Karpas-422 (cell line): ENCODE results near the genes CBFB and PHAF1.

DNA sequence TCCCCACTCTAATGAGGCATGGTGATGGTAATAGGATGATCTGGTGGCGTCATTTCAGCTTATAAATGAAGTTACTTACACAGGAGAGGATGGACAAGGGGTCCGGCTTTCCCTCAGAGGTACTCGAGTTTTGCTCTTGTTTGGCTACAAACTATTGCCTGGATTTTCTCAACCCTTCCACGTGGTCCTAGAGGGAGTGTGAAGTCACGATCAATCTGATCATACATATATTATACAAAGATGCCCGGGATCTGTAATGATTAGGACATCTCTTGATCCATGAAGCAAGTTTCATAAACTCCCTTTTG, 2.2 kb upstream of the CDH11 start:
- PRO-cap: no peak
- RAMPAGE, long total RNA: no peak

DNA sequence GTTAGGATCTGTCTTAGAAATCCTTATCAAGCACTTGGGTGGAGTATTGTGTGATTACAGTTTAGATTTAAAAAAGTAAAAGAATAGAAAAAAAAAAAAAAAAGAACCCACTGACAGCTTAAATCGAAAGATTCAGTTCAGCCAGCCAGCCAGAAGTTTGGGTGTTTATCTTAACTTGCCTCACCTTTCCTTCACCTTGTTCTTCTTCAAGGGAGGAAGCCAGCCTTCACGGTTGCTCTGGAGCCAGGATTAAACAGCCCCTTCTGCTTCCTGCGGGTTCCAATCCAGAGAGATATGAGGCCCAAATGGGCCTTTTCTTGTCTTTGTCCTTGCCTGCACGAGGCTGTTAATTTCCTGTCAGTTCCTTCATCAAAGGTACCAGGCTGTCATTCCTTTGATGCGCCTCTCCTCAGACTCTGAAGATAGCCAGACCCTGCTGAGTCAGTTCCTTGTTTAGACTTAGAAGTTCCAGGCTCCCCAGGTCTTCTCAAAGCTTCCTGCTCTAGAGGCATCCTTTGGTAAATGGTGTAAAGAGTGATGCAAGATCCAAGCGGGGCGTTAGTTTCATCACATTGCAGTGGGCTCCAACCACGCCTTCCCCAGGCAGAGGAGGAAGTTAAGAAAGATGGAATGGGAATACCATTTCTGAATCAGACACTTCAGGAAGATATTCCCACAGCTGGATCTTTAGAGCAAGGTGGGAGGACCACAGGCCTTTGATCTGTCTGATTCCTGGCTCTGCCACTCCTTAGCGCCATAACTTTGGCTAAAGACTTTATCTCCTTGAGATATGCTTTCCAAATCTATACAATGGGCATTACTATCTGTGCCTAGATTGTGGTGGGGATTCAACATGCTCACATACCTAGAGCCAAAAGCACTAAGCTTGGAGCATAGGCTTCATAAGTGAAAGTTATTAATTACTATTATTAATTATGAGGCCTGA, 4.0 kb upstream of the CDH11 start:
- PRO-cap: no peak
- RAMPAGE, long total RNA: no peak

DNA sequence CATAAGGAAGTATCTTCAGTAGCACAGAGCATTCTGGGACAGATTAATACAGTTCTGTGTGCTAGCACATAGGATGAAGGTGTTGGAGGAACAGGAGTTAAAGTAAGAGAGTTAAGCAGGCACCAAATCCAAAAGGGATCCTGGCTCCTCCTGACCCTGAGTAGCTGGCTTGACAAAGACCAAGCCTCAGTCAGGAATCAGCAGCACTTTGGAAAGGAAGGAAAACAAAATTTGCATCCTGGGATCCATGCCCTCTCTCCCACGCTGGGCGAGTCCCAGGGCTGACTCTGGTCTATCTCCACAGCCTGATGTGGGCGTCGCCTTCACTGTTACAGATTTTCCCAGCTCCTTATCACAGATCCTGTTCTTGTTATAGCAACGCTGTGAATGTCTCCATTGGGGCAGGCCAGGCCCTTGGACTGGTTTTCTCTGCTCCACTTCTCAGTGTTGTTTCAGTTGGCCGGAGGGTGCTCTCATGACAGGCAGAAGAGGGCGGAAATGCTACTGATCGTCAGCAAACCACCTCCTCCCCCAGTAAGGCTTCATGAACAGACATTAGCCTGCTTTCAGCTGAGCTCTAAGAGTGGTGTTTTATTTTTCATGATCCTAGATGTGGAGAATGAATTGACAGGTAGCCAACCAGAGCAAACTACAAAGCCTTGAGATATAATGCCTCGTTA, 127.9 kb upstream of the CDH11 start:
- PRO-cap: no peak
- RAMPAGE, long total RNA: no peak

DNA sequence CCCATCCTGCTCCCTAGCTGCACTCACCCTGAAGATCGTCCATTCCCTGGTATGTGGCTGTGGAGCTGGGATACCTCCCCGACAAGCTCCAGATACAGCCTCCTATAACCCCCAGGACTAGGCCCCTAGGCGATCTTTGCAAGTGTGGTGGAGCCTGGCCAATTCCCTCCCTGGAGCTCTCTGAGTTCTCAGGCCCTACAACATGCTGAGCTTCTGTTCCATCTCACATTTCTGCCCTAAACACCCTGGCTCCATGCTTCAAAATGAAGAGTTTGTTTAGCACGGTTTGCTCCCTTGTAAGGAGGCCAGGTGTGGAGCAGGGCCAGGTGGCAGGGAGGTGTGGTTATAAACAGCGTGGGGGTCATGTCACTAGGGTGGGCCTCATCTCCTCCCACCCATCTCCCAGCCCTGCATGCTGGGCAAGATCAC, 511.2 kb upstream of the CDH5 start:
- PRO-cap: no peak
- RAMPAGE, long total RNA: no peak

- PRO-cap: no peak
- RAMPAGE, long total RNA: no peak
Measured at GRCh38 chr16:66402703-66403567, 24.2 kb upstream of the BEAN1 start.

GRCh38 chr16:66523835-66524463, 26.0 kb downstream of the TK2 start:
- PRO-cap: no peak
- RAMPAGE, long total RNA: no peak

DNA sequence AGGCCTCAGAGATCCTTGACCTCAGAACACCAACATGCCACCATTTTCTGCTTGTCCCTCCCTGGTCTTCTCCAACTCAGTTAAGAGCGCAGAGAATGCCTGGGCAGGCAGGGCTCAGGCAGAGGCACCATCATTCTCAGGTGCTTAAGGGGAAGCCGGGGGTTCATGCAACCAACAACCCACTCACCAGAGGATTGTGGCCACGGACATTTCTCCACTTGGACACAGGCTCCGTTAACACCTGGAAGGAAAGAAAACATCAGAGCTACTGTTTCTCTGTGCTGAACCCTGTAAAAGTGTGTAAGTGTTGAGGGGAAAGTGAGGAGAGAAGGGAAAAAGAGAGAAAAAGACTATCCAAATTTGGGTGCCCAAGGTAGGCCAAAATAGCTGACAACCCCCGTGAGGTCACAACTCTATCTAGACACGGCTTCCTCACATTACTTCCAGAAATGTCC, 13.1 kb downstream of the TK2 start:
- PRO-cap: no peak
- RAMPAGE, long total RNA: no peak

GRCh38 chr16:66616671-66617806, 12.5 kb downstream of the CMTM3 start:
- PRO-cap: no peak
- RAMPAGE, long total RNA: no peak

DNA sequence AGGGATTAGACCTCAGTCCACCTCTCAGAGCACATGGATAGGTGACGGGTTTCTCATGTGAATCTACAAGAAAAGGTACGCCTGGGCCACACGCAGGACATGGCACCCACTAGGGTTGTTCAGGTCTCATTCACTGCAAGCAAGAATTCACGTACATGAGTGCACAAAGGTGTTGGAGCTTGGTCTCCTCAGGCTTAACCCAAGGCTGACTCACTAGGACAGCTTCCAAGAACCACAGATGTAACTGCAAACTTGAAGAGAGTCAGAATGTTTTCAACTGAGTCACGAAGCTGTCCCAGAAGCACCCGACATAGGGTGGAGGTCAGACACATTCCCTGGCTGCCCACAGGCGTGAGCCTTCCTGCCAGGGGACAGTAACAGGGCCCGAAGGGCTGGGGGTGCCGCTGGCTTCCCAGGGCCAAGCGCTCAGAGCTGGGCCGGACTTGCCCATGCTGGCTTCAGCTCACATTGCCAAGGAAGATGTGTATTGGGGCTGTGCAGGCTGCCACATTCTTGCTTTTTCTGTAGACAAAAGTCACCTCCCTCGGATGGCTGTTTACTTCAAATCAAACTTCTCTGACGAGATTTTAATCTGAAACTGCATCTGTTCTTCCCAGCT, 14.1 kb downstream of the CMTM3 start:
- PRO-cap: no peak
- RAMPAGE, long total RNA: no peak

- PRO-cap: no peak
- RAMPAGE, long total RNA: no peak
Measured at GRCh38 chr16:66706044-66706493, 9.5 kb upstream of the CMTM4 start.

DNA sequence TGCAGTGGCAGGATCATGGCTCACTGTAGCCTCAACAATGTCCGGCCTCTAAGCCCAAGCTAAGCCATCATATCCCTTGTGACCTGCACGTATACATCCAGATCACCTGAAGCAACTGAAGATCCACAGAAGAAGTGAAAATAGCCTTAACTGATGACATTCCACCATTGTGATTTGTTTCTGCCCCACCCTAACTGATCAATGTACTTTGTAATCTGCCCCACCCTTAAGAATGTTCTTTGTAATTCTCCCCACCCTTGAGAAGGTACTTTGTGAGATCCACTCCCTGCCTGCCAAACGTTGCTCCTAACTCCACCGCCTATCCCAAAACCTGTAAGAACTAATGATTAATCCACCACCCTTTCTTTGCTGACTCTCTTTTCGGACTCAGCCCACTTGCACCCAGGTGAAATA, 16.3 kb downstream of the PDP2 start:
- PRO-cap: no peak
- RAMPAGE, long total RNA: no peak

- PRO-cap: no peak
- RAMPAGE, long total RNA: no peak
Measured at GRCh38 chr16:66924529-66925396, 572 bp downstream of the RRAD start.

DNA sequence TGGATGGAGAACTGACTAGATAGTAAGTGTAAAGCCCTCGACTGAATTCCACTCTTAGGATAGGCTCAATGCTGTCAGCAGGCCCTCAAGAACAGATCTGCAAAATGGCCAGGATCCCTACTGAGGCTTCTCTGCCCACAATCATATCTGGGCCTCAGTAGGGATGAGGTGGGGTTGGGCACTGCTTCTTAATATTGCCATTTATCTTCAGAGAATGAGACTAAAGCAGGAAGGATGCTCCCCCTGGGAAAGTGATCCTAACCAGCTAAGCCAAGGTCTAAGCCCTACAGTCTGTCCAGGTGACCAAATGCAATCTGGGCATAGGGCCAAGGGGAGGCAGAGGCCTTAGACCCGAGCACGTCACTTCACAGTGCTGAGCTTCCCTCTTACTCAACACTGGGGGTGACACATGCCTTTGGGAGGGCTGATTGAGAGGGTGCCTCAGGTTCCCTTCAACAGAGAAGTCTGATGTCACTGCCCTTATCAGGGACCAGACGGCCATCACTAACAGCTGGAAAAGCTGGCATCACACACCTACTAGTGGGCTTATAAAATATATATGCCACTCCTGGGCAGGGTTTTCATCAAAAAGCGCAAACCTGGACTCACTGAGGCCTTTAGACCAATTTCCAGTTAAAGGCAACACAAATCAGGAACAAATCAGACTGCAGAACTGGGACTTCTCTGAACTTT, 4.1 kb downstream of the CIAO2B start:
- PRO-cap: no peak
- RAMPAGE, long total RNA: no peak

GRCh38 chr16:66932819-66933039, 1.5 kb downstream of the CIAO2B start:
- PRO-cap: no peak
- RAMPAGE, long total RNA: no peak

GRCh38 chr16:67000130-67001500, 12.2 kb downstream of the CES4A start:
- PRO-cap: no peak
- RAMPAGE, long total RNA: no peak

DNA sequence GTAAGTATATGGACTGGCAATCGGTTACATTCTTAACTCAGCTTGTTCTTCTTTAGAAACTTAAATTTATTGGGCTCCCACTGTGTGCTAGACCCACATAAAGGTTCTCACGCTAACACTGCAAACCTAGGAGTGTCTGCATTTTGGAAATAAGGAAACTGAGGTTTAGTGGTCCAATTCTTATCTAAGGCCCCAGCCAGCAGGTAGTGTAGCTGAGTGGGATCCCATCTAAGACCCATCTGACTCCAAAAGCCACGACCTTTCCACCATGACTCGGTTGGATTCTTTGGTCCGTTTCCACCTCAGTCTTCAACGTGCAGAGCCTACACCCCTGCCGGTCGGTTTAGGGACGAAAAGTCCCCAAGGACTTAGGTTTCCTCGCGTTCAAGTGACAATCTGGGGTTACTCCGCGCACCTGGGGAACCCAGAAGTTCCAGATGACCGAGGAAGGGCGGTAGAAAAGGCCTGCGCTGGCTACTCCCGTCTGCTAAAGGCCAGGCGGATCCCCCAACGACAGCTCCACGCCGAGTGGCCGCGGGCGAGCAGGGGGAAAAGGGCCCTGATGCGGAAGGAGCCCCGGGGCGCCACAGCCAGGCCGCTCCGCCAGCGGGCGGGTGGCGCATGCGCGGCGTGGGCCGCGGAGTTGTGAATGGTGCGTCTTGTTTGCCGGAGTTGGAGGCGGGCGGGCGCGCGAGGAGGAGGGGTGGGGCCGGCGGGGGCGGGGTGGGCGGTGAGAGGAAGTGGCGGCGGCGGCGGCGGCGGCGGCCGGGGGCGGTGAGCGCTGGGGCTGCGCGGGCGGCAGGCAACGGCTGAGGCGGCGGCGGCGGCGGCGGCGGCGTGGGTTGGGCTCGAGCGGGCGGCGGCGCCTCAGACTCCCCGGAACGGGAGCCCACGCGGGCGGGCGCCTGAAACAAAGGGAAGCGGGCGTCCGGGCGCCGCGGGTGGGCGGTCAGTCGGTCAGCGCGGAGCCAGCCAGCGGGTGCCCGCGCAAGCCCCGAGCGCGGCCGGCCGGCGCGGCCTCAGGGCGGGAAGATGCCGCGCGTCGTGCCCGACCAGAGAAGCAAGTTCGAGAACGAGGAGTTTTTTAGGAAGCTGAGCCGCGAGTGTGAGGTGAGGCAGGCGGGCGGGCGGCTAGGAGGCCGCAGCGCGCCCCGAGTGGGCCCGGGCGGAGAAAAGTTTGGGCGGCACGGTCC, at the start of gene CBFB:
TSS of gene CBFB (plus strand) at position 774 of the 1,193 bp plus-strand sequence.
- PRO-cap: bidirectional peak, plus-strand start at position 774 of the sequence, minus-strand start at position 530 of the sequence
- RAMPAGE, long total RNA: no peak

- PRO-cap: bidirectional peak, plus-strand start at chr16:67109992, minus-strand start at chr16:67109841
- RAMPAGE, long total RNA: no peak
Measured at GRCh38 chr16:67109177-67110461, at the start of gene PHAF1. TSS of gene PHAF1 (plus strand) at chr16:67109941.

DNA sequence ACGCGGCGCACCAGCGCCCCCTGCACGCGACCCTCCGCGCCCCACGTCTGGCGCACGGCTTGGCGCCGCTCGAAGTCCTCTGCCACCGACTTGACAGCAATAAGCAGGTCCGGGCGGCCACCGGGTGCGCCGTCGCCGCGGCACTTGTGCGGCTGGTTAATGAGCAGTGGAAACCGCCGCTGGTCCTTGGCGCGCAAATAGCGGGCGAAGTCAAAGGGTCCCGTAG, 857 bp downstream of the B3GNT9 start:
- PRO-cap: no peak
- RAMPAGE, long total RNA: no peak

GRCh38 chr16:67158945-67159693, 590 bp downstream of the TRADD start:
- PRO-cap: no peak
- RAMPAGE, long total RNA: no peak

GRCh38 chr16:67215509-67216261, 11.2 kb upstream of the TMEM208 start:
- PRO-cap: no peak
- RAMPAGE, long total RNA: no peak